ENCODE measurements around the gene MYLIP.

GRCh38 chr6:15246340-15246950 is 576 bp downstream of the JARID2 start:
- PRO-cap, 4 experiments: peak in 2 of 4 experiments; most common plus-strand start chr6:15246527 (in 1); most common minus-strand start chr6:15246447 (in 1)
- RAMPAGE, long total RNA, 4 experiments: no peak in any of the 4 experiments

GRCh38 chr6:15253575-15254746 is 8.1 kb downstream of the JARID2 start:
- PRO-cap, 4 experiments: no peak in any of the 4 experiments
- RAMPAGE, long total RNA, 4 experiments: no peak in any of the 4 experiments

GRCh38 chr6:15308397-15309289 is 62.8 kb downstream of the JARID2 start:
- PRO-cap, 4 experiments: no peak in any of the 4 experiments
- RAMPAGE, long total RNA, 4 experiments: no peak in any of the 4 experiments

GRCh38 chr6:15364121-15364969 is 118.5 kb downstream of the JARID2 start:
- PRO-cap, 4 experiments: peak in 1 of 4 experiments; most common plus-strand start chr6:15364202 (in 1)
- RAMPAGE, long total RNA, 4 experiments: no peak in any of the 4 experiments

DNA sequence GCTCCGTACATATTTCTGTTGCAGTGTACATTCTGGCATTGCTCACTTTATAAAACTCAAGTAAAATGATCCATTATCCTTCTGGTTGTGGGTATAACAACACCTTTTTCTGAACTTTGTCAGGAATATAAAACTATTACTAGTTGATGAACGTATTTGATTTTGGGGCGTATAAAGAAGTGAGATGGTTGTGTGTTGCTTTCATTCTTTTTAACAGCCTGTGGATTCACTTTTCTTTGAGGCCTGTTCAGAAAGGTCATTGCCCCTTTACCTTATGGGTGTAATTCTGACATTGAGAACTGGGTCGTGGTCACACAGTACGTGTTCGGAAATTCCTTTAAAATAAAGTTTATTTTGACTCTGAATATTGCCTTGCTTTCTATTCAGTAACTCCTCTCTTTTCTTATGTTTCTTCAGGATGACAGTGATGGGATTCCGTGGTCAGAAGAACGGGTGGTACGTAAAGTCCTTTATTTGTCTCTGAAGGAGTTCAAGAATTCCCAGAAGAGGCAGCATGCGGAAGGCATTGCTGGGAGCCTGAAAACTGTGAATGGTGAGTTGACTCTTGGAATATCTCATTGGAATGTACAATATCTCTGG is 127.9 kb downstream of the JARID2 start:
- PRO-cap, 4 experiments: no peak in any of the 4 experiments
- RAMPAGE, long total RNA, 4 experiments: no peak in any of the 4 experiments

DNA sequence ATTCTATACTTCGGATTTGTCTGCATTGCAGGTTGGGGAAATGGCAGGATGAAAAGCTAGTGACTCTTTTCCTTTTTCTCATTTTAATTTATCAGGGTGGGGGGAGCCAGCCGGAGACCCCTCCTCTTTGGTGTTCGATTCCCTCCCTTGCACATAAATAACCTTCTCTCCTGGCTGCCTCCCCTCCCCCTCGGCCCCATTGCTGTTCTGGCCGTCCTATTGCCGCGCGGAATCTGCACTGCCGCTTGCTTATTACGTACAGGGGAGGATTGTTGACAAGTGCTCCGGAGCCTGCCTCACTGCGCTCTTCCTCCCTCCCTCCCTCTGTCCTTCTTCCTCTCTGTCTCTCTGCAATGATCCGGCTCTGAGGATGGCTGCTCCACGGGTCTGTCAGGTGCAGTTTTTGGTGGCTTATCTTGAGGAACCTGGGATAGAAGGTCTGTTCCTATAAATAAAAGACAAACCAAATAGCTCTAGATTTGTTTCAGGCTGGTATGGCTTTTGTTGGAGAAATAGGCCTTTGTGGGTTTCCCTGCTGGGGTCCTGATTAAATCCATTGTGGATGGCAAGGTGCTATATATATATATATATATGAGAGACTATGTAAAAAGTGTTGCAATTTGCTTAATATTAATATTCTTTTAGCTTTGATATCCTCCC is 154.8 kb downstream of the JARID2 start:
- PRO-cap, 4 experiments: peak in 1 of 4 experiments; most common plus-strand start position 278 of the sequence (in 1); most common minus-strand start position 235 of the sequence (in 1)
- RAMPAGE, long total RNA, 4 experiments: no peak in any of the 4 experiments

- PRO-cap, 4 experiments: no peak in any of the 4 experiments
- RAMPAGE, long total RNA, 4 experiments: no peak in any of the 4 experiments
These were observed 198.6 kb downstream of the DTNBP1 start for GRCh38 chr6:15464150-15464737.

- PRO-cap, 4 experiments: no peak in any of the 4 experiments
- RAMPAGE, long total RNA, 4 experiments: no peak in any of the 4 experiments
These were observed 142.8 kb downstream of the DTNBP1 start for GRCh38 chr6:15520054-15520366.

DNA sequence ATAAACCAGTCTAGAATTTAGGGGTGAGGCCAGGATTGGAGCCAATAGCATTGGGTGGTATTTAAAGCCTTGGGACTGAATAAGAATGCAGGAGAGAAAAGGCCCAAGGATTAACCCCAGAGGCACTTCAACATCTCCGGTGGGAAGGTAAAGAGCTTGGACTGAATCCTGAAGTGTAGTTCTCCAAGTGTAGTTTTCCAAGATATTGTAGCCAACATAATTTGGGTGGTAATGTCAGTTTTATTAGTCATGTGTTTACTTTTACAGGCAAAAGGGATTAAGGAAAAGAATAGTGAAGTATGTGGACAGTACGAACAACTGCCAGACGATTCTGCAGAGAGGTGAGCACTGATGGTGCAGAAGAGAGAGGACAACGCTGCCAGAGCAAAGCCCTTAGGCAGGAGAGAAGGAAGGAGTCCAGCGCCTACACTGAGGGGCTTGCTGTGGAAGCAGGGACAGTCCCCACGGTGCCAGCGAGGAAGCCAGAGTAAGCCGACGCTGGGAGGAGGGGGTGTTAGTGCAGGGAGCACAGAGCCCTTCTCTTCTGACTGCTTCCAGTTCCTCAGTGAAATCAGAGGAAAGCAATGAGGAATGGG is 85.0 kb downstream of the DTNBP1 start:
- PRO-cap, 4 experiments: no peak in any of the 4 experiments
- RAMPAGE, long total RNA, 4 experiments: no peak in any of the 4 experiments

DNA sequence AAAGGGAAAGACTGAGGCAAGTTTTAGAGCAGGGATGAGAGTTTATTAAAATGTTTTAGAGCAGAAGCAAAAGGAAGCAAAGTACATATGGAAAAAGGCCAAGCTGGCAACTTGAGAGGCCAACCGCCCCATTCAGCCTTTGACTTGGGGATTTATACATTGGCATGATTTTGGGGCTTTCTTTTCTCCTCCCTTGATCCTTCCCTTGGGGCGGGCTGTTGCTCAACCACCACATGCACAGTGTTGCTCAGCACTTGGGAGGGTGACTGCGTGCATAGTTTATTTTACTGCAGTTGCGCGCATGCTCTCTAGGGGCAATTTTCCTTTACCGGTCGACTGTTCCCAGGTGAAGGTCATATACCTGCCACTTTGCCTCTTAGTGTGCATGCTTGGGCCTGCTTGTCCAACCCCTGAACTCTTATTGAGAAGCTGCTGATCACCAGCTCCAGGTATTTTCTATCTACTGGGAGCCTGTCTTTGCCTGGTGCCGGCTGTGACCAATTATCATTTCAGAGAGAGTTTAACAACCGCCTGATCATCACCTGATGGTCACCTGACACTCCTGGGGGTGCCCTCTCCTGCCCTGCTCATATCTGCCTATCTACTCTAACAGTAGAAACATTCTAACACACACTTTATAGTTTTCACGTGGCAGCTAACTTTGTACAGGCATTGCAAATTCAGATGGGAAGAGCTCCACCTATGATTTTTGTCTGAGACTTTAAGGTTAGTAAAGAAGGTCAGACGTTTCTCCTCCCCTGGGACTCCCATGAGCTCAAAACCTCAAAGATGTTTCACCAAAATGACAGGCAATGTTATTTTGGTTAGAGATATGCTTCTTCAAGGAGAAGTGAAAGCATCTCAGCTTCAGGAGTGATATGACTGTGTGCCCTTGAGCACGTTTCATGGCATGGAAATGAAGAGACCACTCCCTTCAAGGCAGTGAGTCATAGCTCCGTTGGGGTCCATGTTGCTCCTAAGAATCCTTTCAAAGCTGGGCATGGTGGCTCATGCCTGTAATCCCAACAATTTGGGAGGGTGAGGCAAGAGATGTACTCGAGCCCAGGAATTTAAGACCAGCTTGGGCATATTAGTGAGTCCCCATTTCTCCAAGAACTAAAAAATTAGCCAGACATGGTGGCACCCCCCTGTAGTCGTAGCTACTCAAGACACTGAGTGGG is 227.5 kb upstream of the MYLIP start:
- PRO-cap, 4 experiments: peak in 1 of 4 experiments; most common plus-strand start position 870 of the sequence (in 1); most common minus-strand start position 711 of the sequence (in 1)
- RAMPAGE, long total RNA, 4 experiments: no peak in any of the 4 experiments

- PRO-cap, 4 experiments: peak in 4 of 4 experiments; most common plus-strand start chr6:16129086 (in 4); most common minus-strand start chr6:16129485 (in 4)
- RAMPAGE, long total RNA, 4 experiments: start-site peak on the plus strand in 1 of 4 experiments, at chr6:16129082-16129098 at its widest, 28 reads per replicate
These were observed at the start of gene MYLIP for GRCh38 chr6:16128976-16129839. TSS of gene MYLIP (plus strand) at chr6:16129086.

DNA sequence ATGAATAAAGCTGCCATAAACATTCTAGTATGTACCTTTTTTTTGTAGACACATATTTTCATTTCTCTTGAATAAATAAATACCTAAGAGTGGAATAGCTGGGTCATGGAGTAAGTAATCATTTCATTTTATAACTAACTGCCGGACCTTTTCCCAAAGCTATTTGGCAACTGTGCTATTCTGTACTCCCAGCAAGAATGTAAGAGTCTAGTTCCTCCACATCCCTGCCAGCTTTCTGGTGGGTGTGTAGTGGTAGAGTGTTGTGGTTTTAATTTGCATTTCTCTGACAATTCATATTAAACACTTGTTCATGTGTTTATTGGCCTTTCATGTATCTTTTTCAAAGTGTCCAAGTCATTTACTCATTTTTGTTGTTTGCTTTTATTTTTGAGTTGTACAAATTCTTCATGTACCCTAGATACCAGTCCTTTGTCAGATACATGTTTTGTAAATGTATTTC is 7.7 kb downstream of the MYLIP start:
- PRO-cap, 4 experiments: no peak in any of the 4 experiments
- RAMPAGE, long total RNA, 4 experiments: no peak in any of the 4 experiments

- PRO-cap, 4 experiments: no peak in any of the 4 experiments
- RAMPAGE, long total RNA, 4 experiments: no peak in any of the 4 experiments
These were observed 22.8 kb downstream of the MYLIP start for GRCh38 chr6:16151344-16152441.

DNA sequence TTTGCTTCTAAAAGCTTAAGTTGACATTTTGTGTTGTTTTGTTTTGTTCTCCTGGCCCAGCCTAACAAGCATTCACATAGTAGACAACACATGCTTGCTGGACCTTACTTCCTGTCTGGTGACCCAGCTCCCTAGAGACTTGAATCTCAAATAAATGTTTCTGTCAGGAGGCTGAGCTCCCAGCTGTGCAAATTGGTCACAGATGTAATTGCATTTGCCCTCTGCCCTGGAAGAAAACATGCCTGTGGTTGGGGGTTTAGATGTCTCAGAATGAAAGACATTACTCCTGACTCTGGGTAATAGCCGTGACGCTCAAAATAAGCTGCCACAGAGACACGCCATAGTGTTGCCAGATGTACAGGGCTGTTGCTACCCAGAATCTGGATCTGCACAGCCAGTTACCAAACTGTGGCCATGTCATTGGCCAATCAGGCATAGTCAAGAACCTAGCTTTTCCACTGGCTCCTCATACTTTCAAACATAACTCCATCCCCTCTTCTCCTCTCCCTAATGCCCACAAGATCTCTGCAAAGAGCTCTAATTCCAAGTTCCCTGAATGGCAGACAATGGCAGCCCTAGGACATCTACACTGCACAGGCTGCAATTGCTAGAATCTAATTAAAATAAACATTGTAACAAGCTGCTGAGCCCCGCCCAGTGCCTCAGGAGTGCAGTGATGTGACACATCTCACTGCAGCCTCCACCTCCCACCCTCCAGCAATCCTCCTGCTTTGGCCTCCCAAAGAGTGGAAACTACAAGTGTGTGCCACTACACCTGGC is 32.9 kb upstream of the GMPR start:
- PRO-cap, 4 experiments: peak in 1 of 4 experiments; most common plus-strand start position 283 of the sequence (in 1)
- RAMPAGE, long total RNA, 4 experiments: no peak in any of the 4 experiments

DNA sequence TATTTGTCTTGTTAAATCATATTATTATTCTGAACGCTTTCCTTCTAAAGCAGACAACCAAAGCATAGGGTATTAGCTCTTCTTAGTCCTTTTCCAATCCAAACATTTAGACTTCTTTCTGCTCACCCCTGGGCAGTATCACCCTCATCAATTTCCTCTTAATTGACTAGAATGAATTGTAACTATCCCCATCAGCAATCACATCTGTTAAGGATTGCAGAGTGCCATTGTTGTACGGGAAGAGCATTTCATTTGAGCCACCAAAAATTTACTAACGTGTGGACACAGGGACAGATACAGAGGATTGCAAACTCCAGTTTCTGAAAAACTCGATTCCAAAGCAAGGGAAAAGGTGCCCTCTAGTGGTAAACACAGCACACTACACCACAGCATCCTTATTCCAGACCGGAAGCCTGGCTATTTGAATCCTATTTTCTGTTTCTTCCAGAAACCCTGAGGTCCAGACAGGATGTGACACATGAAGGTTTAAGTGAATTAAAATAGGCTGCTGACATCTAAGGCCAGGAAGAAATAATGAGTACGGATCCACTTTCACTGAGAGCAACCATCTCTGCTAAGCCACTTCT is 31.9 kb upstream of the GMPR start:
- PRO-cap, 4 experiments: peak in 1 of 4 experiments; most common plus-strand start position 524 of the sequence (in 1)
- RAMPAGE, long total RNA, 4 experiments: no peak in any of the 4 experiments

DNA sequence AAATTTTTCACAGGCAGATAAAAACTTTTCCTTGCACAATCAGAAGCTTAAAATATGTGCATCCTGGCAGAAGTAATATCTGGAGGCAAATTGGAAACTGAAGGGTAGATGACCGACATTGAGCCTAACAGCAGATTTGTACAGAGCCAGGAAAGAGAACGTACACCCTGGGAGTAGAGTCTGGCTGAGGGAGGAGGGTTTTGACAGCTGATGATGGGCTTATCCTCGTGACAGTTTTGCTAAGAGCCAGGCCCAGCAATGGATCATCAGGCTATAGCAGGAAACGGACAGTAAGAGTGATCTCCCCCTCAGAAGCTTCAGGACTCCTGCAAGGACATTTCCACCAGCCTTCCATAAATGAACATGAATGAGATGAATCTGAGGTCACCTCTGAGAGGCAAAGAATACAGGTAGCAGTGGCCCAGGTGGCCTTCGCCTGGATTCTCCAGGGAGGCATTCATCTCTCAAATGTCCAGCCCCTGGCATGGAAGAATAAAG is 2.7 kb downstream of the GMPR start:
- PRO-cap, 4 experiments: no peak in any of the 4 experiments
- RAMPAGE, long total RNA, 4 experiments: no peak in any of the 4 experiments

GRCh38 chr6:16267912-16268345 is 29.5 kb downstream of the GMPR start:
- PRO-cap, 4 experiments: peak in 1 of 4 experiments; most common plus-strand start chr6:16267979 (in 1)
- RAMPAGE, long total RNA, 4 experiments: no peak in any of the 4 experiments

- PRO-cap, 4 experiments: no peak in any of the 4 experiments
- RAMPAGE, long total RNA, 4 experiments: start-site peak on the minus strand in 1 of 4 experiments, at chr6:16400510-16400739 at its widest, 23 reads per replicate
These were observed 161.8 kb downstream of the GMPR start for GRCh38 chr6:16400012-16400815.

GRCh38 chr6:16462616-16463658 is 224.6 kb downstream of the GMPR start:
- PRO-cap, 4 experiments: no peak in any of the 4 experiments
- RAMPAGE, long total RNA, 4 experiments: no peak in any of the 4 experiments

DNA sequence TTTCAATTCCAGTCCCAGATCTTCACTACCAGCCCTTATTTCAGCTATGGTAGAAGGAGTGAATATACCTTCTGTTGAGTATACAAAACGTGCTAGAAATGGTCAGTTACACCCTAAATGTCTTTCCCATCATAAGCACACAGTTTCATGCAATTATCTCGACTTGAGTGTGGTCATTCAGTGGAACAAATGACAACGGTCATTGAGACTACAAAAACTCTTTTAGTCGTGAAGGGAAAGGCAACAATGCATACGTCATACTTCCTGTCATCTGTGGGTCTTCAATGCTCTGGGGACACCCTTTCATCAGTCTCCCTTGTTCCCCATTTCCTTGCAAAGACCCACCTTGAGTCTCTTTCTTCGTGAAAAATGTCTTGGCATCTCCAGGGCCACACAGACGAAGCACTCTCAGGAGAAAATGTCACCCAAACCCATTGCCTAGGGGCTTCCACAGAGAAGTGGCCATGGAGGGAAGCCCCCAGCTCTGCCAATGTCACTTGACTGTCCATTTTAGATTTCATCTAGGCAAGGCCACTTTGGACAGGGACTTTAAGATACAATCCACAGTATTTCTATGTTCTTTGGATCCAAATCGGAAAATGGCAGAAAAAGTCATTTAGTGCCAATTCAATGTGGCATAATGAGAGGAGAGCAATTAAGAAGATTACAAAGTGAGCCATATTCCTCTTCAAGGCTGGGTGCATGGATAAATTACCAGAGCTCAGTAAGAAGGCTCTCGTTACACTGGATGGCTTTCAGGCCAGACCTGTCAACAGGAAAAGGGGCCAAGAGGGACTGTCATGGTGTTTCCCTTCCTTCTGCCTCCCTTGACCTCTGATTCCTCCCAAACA is 238.6 kb downstream of the GMPR start:
- PRO-cap, 4 experiments: no peak in any of the 4 experiments
- RAMPAGE, long total RNA, 4 experiments: no peak in any of the 4 experiments